ENCODE measurements around a stretch of chr22.

- PRO-cap = no peak
Measured at GRCh38 chr22:17938283-17938891, 86.0 kb downstream of the MICAL3 start.

- PRO-cap = no peak
Measured at GRCh38 chr22:18061031-18061935, 16.5 kb upstream of the PEX26 start.

GRCh38 chr22:18119608-18120188, 9.1 kb downstream of the TUBA8 start:
- PRO-cap = no peak

DNA sequence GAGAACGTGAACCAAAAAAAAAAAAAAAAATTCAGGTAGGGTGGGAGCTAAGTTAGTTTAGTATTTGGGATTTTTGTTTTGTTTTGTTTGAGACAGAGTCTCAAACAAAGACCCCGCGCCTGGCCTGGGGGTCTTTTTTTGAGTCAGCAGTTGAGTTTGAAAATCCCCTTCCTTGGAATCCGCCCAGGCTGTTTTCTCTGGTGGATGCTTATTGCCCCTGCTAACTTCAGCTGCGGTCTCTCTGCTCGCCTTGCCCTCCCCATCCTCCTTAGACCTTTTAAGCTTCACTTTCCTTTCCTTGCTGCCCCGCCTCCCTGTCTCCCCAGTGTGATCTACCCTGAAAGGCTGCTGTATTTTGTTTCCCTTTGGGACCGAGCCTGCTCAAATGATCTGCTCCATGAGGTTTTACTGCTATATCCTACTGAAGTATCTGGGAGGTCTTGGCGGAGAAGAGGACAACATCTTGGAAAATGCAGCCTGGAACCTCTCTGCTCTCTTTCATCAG, 2.5 kb downstream of the USP18 start:
- PRO-cap = no peak

DNA sequence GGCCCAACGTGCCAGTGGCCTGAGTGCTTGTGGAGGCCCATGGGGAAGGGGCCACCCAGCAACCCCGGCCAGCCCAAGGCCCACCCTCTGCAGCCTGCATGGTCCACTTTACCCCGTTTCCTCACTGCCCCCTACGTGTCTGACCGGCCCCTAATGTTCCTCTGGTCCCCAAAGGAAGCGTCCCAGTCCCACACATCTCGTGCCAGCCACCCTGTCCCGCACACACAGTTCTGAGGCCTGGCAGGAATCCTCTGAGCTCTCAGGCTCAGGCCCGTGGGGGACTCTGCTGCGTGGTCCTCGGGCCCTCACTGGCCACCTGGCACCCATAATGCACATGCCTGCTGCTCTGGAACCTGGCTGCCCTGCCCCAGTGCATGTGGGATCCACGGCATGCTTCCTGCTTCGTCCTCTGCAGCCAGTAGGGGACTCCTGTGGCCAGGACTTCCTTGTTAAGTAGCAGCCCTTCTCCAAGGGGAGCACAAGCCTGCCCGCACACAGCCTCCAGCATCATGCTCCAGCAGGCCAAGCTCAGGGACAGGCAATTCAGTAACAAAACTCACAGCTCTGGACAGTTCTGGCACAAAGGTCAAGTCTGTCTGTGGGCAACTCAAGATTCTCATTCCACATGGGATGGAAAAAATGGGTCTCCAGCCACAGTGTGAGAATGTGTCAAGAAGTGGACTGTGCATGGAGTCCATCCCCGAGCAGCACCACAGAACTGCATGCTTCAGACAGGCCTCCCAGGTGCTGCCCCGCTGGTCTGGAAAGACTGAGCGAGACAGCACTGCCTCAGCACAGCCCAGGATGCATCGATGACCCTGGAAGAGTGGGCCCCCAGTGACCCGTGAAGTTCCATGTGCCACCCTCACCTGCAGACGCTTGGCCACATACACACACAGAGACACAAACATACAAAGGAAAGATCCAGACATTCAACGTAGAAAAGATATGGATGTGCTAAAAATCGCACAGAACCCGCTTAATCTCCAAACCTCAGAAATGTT, 85.2 kb downstream of the DGCR2 start:
- PRO-cap = no peak

DNA sequence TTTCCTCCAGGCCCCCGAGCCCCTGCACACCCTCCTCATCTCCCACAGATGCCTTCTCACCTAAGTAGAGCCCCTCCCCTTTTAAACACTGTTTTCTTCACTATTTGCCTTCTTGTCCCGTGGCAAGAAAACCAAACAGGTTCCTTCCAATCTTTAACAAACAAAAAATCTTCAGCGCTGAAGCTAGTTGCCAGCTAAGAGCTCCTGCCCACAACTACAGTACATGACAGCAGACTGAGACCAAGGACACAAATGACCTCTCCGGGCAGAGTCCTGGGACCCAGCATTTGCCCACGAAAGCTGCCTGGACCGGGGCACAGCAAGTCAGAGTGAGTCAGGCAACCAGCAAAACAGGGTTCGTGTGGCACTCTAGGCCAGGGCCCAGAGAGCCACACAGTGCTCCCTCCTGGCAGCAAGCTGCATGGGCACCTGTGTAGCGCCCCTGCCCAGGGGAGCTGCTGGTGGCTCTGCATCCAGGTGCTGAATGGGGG, 63.7 kb downstream of the DGCR2 start:
- PRO-cap = no peak

DNA sequence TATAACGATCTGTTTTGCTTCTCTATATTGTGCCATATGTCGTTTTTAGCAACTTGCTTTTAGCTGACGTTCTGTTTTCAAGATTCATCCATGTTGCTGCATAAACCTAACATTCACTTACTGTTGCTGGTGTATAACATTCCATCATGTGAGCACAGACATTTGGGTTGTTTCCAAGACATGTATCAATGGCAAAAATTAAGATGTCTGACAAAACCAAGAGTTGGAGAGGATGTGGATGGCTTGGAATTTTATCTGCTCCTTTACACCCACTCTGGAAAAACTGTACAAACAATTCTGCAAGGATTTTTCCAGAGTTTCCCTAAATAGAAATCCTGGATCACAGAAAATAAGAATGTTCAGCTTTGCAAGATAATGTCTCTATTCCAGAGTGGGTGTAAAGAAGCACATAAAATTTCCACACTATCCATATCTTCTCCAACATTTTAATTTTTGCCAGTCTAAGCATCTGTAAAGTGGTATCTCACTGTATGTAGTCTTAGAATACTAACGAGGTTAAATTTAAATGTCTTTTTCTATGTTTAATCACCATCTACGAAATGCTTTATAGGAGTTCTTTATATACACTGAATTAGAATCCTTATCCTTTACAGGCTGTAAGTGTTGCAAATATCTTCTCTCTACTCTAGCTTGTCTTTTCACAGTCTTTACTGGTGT, 40.7 kb downstream of the DGCR2 start:
- PRO-cap = no peak

- PRO-cap = no peak
Measured at GRCh38 chr22:19137831-19138298, 6.6 kb downstream of the ESS2 start.

DNA sequence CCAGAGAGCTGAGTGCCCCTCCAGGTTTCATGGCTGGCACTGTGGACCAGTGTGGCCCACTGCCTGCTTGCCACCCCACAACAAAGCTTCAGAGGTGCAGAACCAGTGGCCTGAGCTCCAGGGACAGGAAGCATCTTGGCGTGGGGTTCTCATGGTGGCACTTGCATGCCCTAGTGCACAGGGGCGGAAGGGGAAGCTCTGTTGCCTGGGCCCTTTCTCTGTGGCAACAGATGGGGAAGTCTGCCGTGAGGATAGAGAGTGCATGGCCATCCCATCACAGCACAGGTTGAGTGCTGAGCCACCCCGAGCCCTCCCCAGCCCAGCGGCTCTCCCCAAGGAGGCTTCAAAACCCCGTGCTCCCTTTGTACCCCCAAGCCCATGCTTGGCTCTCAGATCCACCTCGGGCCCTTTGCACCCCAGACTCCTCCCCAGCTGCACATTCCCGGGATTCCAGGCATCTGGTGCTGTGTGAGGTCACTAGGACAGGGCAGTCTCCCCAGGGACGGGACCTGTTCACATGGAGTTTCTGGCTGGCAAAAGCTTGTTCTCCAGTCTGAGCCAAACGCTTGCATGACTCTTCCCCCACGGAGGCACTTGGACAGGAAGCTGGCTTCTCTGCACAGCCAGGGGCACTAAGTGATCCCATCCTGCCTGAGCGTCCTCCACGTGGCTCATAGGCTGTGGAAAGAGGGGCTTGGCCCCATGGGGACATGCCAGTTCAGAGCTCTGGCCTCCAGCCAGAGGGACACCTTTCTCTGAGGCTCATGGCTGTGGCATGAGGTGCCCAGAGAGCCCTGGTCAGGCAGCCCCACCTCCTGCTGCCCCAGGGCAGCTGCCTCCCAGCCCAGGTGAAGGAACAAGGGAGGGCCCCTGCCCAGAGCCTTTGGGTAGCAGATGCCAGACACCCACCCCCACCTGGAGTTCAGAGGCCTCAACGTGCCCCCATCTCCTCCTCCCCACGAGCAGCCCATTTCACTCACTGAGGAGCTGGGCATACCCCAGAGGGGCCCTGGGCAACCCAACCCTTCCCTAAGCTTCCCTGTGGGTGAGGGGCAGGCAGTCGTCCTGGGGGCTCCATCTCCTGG, 4.0 kb downstream of the SLC25A1 start:
- PRO-cap = no peak

DNA sequence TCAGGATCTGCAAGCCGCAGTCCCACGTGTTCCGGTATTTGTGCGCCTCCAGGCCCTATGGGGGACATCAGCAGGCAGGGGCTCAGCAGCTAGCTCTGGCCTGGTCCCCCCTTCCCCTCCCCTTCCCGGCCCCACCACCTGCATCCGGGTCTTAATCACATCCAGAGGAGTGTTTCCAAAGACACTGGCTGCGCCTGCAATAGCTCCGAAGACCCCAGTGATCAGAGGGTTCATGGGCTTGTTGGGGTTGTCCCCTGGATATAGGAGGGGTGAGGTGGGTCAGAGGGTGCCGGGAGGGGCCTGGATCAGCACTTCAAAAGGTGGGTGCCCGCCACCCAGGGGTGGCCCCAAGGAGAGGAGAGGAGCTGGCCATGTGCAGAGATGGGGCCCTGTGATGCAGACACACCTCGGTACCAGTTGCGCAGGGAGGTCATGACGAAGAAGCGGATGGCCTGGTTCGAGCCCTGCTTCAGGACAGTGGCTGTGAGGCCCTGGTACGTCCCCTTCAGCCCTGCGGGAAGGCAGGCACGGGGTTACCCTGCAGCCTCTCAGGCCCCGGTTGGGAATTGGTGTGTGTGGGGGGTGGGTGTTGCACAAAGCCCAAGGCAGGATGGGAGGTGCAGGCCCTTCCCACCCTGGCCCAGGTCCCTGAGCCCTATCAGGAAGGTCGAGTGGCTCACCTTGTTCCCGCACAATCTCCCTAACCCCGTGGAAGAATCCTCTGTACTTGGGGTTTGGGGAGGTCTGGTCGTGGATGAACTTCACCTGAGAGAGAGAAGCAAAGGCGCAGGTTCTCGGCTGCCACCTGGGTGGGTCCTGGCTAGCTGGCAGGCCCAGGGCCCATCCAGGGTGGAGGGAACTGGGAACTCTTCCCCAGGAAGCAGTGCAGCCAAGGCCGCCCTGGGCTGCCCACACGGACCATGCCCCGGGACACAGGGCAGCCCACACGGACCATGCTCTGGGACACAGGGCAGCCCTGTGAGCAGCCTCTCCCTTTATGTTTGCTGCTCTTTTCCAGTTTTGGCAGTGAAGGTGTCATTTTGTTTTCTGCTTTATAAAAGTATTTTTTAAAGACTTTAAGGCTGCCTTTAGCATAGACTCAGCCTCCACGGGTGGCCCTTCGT, 1.7 kb downstream of the SLC25A1 start:
- PRO-cap = no peak

GRCh38 chr22:19259409-19259920, 32.1 kb downstream of the CLTCL1 start:
- PRO-cap = no peak

DNA sequence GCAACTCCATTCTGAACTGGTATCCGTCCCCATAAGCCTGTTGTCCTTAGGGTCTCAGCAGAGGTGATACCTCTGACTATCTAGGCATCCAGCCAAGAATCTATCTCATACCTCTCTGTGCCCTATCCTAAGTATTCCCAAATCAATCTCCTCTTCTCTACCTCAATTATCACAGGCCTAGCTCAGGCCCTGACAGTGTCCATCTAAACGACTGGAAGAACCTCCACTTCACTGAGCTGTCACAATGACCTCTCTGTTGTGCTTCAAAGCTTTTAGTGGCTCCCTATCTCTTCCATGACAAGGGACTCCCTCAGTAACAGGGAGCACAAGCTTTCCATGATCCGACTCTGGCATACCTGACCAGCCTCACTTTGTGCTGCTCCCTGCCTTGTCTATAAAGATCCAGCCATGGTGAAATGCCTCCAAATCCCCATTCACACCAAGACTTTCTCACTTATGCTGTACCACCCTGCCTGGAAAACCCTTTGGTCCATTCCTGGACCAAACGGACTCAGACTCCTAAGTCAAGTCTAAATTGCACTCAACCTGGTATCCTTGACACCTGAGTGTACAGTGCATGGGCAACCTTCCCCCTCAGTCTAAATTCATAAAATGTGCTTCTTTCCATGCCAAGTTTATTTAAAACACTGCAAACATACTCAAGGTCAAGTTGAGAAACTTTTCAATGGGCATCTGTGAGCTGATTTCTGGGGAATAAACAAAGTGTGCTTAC, 26.6 kb downstream of the HIRA start:
- PRO-cap = no peak

DNA sequence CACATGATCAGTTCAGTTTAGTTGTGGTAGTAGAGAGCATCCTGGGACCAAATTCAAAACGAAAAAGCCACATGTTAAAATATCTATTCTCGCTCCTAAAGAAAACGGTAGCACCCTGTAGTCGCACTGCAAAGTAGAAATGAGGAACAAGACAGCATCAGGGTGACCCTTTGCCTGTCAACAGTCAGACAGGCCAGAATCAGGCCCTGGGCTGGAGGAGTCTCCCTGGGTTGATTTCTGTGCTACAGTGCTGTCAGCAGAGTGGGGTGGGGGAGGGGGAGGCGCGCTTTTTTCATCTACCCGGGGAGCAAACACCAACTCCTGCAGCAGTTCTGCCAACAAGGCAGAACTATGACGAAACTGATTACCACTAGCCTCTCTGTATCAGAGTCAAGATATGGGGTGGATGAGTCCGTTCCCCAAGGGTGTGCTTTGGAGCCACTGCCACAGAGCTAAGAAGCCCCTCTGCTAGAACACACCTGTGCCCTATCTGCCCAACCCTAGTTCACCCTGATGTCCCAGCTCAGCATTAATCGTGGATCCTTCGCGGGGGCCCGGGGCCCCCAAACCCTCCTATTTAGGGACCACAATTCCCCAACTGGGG, 1.1 kb downstream of the HIRA start:
- PRO-cap = no peak

DNA sequence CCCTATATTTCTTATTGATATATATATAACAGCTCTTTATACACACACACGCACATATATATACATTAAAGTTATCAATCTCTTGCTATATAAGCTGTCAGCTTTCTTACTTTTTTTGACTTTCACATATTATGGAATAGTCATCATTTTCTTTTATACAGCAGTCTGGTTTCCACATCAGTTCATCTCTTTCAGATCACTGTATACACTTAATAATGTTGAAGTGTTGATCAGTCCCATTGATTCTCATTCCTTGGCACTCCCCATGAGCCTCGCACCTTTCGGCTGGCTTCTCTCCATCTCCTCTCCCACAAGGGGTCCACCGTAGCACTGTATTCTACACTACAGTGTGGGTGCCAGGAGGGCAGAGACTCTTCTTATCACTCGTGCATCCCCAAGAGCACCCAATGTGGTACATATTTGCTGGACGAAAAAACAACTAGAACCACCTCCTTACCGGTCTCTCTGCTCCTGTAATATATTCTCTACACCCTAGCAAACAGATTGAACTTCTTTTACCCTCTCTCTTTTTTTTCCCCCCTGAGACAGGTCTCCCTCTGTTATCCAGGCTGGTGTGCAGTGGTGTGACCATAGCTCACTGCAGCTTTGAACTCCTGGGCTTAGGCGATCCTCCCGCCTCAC, 1.2 kb downstream of the C22orf39 start:
- PRO-cap = no peak

DNA sequence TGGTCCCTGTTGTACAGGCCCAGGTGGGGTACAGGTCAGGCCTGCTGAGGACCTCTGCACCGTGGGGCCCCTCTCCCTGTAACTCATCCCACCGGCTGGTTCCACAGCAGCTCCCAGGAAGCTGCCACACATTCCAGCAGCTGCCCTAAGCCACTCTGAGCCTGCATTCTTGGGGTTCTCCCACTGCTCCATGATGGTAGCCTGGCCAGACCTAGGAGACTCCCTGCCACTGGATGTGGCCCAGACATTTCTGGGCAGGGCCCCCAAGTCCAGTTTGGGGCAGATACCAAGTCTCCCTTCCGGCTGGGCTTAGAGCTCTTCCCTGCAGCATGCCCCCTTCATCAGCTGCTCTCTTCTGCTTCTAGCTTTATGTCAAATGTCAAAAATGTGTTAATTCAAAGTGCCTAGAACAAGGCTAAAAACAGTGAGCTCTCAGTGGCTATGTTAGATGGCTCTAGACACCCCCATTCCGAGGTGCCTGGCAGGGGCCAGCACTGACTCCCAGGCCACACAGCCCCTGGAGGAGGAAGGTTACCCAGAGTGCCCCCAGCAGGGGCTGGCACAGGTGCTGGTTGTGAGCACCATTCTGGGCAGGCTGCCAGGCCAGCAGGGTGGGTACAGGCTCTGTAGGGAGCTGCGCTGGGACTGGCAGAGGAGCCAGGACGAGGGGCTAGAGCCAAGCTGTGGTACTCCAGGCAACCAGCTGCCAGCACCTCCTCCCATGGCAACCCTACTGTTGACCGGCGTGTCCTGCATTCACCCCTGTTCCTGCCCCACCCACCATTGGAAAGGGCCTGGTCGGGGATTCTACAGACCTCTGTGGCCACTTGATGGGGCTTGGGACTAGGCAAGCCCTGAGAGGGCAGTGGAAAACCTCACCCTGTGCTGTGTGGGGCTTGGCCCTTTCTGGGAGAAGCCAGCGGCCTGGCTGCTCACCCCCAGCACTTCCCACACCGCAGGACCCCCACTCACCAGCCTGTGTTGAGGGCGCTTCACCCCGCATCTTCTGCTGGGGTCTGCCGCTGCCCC, 2.2 kb downstream of the CLDN5 start:
- PRO-cap = no peak

DNA sequence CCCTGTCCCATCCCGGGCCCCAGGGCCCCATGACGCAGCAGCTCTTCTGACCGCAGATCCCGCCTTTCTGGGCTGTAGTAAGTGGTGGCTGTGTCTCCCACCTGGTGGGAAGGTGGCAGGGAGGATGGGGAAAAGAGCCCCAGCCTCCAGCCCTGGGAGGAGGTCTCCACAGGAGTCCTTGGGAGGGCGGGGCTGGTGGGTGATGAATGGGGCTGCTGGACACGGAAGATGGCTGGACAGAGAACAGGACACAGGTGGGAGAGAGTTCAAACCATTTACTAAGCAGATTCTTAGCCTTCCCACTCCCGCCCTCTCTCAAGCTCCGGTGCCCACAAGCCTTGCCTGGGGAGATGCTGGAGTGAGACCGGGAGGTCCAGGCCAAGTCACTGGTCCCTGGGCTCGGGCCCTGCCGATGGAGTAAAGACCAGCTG, 1.4 kb downstream of the CLDN5 start:
- PRO-cap = no peak

DNA sequence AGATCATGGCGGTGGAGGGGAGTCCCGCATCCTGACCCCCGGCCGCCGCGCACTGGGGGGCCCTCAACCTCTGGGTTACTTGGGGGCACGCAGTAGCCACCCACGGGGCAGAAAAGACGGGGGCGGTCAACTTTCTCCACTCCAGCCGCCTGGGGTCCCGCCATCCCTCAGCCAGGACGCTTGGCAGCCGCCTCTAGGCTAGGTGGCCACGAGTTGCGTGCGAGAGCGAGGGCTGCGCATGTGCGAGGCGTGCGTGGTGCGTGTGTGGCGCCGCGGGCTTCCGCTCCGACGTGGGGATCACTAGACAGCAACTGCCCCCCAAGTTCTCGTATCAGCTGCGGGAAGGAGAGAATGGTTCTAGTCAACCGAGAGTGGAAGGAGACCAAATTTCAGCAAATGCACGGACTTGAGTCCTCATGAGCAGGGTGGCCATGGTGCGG, 42.4 kb upstream of the CLDN5 start:
- PRO-cap = no peak

DNA sequence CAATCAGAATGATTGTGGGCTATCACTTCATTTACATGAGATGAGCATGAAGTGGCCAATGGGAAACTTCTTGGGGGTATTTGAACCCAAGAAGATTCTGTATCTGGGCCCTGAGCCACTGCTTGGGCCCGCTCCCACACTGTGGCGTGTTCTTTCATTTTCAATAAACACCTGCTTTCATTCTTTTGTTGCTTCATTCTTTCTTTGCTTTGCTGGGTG, 79.7 kb upstream of the CLDN5 start:
- PRO-cap = no peak

GRCh38 chr22:19691722-19692292, 22.5 kb upstream of the SEPTIN5 start:
- PRO-cap = no peak

- PRO-cap = bidirectional peak, plus-strand start at chr22:19718154, minus-strand start at chr22:19718074; bidirectional peak, plus-strand start at chr22:19718443, minus-strand start at chr22:19718410
Measured at GRCh38 chr22:19717585-19718790, 3.7 kb downstream of the SEPTIN5 start.

All from A673 (cell line).